Tibial nerve (tissue), 3 donors: ENCODE measurements around a stretch of chr4.

DNA sequence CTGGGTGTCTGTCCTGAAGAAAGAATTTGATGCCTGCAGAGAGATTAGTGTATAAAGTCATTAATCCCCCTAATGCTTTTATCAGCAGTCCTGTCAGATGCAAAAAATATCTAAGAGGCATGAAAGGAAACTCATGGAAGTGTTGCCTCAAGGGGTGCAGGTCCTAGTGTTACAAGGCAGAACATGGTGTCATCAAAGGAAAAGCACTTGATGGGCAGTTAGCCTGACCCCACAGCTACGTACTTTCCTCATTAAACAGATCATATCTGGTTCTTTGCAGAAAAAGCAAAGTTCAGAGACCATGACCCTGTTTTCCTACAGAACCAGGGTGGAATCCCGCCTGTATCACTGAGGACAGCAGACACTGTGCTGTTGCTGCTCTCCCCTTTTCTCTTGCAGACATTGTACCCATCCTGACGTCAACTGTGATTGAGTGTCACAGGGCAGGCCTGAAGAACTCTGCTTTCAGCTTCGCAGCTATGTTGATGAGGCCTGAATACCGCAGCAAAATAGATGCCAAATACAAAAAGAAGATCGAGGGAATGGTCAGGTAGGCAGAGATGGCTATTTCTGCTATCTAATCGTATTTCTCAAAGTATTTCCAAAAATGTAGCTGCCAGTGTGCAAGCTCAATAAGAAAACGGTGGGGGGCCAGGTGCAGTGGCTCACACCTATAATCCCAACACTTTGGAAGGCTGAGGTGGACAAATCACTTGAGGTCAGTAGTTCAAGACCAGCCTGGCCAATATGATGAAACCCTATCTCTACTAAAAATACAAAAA, 91.6 kb downstream of the RFC1 start:
- PRO-cap, result no peak
- RAMPAGE, long total RNA, 3 experiments, result no peak in any of the 3 experiments

- PRO-cap, result no peak
- RAMPAGE, long total RNA, 3 experiments, result no peak in any of the 3 experiments
Measured at GRCh38 chr4:39340941-39341224, 25.3 kb downstream of the RFC1 start.

DNA sequence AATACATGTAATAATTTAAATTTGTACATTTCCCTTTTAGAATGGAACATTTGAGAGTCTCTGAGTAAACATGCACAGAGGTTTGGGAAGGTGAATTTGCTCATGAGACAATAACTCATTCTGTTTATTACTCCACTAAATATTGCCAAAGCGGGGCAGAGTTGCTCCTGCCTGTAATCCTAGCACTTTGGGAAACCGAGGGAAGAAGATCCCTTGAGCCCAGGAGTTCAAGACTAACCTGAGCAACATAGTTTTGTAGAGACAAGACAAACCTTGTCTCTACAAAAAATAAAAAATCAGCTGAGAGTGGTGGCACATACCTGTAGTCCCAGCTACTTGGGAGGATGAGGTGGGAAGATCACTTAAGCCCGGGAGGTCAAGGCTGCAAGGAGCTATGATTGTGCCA, 6.6 kb downstream of the KLB start:
- PRO-cap, result no peak
- RAMPAGE, long total RNA, 3 experiments, result no peak in any of the 3 experiments

DNA sequence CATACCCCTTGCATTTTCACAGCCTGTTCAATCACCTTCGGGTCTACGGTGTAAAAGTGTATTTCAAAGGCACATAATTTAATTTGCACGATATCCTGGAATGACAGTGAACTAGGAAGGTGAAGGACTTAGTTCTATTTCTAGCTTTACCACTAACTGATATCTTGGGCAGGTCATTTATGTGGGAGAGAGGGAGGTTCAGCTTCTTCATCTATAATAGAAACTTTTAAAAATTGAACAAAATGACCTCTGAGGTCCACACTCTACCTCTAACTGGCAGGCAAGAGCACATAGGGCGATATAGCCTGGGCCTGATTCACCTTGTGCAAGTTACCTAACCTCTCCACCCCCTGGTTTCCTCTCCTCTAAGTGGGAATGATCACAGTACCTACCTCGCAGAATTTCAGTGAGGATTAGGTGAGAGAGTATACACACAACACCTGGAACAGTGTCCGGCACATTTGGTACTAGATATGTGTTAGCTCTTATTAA, 15.4 kb downstream of the KLB start:
- PRO-cap, result no peak
- RAMPAGE, long total RNA, 3 experiments, result no peak in any of the 3 experiments

- PRO-cap, result bidirectional peak, plus-strand start at chr4:39527754, minus-strand start at chr4:39527564; unidirectional peak, plus-strand start at chr4:39527925; unidirectional peak, plus-strand start at chr4:39528021
- RAMPAGE, long total RNA, 3 experiments, result start-site peak on the plus strand in 2 of 3 experiments, at chr4:39527709-39528021 at its widest, 22 to 33 reads per replicate
Measured at GRCh38 chr4:39527681-39528548, 676 bp upstream of the UGDH start.

- PRO-cap, result no peak
- RAMPAGE, long total RNA, 3 experiments, result no peak in any of the 3 experiments
Measured at GRCh38 chr4:39563810-39564204, 36.6 kb upstream of the UGDH start.

DNA sequence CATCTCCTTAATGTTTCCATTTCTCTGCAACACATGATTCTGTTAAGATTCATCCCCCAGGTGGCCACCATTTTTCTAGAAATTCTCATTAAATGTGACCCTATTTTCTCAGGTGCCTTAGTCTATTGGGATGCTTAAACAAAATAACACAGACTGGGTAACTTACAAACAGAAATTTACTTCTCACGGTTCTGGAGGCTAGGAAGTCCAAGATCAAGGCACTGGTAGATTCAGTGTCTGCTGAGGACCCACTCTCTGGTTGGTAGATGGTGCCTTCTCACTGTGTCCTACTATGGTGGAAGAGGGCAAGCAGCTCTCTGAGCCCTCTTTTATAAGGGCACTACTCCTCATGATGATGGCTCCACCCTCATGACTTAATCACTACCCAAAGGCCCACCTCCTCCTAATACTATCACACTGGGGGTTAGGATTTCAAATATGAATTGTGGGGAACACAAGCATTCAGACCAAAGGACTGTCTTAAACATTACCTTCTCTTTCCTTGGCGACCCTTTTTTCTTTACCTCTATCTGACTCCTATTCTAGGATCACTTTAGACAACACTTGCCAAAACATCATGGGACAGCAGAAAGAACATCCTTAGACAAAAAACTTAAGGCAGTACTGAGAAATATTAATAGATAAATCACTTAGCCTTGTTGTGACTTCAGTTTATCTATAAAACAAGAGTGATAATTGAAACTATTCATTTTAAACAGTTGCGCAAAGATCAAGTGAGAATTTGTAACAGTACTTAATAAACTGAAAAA, 11.7 kb downstream of the SMIM14 start:
- PRO-cap, result no peak
- RAMPAGE, long total RNA, 3 experiments, result no peak in any of the 3 experiments

- PRO-cap, result no peak
- RAMPAGE, long total RNA, 3 experiments, result no peak in any of the 3 experiments
Measured at GRCh38 chr4:39946176-39946713, 31.5 kb downstream of the PDS5A start.

GRCh38 chr4:40197500-40198794, 1.1 kb downstream of the RHOH start:
- PRO-cap, result no peak
- RAMPAGE, long total RNA, 3 experiments, result no peak in any of the 3 experiments

DNA sequence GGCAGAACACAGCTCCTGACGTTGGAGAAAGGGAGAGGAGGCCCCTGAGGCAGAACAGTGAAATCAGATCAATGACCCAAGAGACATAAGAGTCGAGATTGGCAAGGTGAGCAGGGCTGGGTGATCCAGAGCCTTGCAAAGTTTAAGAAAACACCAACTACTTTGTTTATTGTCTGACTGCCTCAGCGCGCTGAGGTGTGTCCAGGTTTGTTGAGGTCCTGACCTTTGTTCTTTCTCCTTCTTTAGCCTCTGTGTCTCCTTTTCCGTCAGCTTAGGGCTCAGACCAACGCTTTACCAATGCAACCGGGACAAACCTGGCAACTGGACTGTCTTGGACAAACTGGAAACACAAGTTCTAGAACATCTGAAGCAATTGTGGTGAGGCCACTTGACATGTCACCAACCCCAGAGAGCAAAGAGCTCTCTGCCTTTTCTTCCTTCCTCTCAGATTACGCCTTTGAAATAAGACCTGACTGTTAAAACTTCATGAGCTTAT, 28.4 kb downstream of the CHRNA9 start:
- PRO-cap, result no peak
- RAMPAGE, long total RNA, 3 experiments, result no peak in any of the 3 experiments

GRCh38 chr4:40473865-40474592, 138.9 kb downstream of the CHRNA9 start:
- PRO-cap, result no peak
- RAMPAGE, long total RNA, 3 experiments, result no peak in any of the 3 experiments

DNA sequence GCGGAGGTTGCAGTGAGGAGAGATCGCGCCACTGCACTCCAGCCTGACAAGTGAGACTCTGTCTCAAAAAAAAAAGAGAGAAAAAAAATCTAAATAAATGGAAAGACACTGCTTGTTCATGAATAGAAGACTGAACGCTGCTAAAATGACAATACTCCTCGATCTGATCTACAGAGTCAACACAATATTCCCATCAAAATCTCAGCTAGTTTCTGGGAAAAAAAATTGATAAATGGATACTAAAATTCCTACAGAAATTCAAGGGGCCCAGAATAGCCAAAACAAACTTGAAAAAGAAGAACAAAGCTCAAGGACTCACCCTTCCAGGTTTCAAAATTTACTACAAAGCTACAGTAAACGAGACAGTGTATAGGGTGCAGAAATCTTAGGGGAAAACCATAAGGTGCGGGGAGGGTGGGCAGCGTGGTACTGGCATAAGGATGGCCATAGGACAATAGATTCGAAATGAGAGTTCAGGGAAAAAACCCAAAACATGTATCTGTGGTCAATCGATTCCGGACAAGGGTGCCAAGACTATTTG, 138.9 kb downstream of the RBM47 start:
- PRO-cap, result no peak
- RAMPAGE, long total RNA, 3 experiments, result no peak in any of the 3 experiments

DNA sequence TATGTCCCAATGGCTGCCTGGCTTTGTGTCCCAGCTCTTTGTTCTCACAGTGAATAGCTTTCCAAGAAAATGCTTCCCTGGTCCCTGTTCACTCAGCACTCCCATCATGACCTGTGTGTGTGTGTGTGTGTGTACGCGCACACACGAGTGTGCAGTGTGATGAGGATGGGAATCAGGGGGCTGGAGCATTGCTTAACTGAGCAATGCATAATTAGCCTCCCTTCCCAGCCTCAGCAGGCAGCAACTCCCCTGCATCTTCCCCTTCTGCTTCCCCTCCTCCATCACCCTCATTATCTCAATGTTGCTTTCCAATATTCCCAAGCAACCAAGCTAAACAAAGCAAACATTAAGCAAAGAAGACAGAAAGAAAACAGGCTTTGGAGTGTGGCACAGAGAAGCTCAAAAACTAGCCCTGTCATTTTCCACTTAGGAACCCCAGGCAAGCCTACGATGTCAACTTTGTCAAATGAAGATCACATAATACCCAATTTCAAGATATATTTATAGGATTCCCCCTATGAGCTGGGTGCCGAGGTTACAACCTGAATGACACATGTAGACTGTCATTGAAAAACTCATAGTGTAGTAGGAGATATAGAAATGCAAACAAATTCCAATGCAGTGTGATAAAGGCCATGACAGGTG, 136.9 kb downstream of the RBM47 start:
- PRO-cap, result no peak
- RAMPAGE, long total RNA, 3 experiments, result no peak in any of the 3 experiments

- PRO-cap, result no peak
- RAMPAGE, long total RNA, 3 experiments, result no peak in any of the 3 experiments
Measured at GRCh38 chr4:40594068-40595248, 35.2 kb downstream of the RBM47 start.

GRCh38 chr4:41195106-41195775, 19.1 kb downstream of the APBB2 start:
- PRO-cap, result no peak
- RAMPAGE, long total RNA, 3 experiments, result no peak in any of the 3 experiments

GRCh38 chr4:41307482-41308032, 50.8 kb downstream of the UCHL1 start:
- PRO-cap, result no peak
- RAMPAGE, long total RNA, 3 experiments, result no peak in any of the 3 experiments

- PRO-cap, result unidirectional peak, minus-strand start at chr4:41361230
- RAMPAGE, long total RNA, 3 experiments, result no peak in any of the 3 experiments
Measured at GRCh38 chr4:41361176-41361352, 104.3 kb downstream of the UCHL1 start.

DNA sequence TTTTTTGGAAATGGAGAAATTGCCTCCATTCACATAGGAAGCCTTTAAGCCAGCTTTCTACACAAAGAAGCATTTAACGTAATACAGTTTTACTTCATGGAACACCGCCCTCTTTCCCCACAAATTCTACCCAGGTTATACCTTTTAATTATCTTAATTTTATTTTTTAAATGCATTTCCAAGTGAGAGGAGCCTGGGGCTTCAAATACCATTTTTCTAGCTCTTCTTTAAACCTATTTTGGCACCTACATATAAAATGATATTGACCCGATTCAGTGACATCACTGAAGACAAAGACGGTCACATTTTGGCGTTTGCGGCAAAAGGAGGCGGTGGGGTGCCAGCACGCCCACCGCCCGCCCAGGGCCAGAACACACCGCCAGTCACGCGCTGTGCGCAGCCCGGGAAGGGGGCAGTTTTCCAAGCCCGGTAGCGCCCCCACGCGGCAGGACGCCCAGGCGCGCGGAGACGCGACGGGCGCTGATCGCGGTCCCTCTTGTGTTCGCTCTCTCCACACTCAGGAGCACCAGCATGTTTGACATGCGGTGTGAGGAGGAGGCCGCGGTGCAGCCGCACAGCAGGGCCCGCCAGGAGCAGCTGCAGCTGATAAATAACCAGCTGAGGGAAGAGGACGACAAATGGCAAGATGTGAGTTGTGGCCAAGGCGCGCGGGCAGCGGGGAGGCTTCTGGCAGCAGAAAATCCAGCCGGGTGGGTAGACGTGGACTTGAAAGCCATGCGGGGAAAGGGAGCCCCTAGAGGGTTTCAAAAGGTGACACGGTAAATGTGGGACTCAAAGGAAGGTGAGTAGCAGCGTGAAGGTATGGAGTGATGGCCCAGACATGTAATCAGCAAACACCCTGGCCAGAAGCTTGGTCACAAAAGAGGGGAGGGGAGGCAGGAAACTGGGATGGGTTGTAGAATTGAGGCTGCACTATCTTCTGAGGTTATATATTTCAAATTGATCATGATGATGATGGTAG, 104.3 kb downstream of the PHOX2B start:
- PRO-cap, result no peak
- RAMPAGE, long total RNA, 3 experiments, result start-site peak on the plus strand in 3 of 3 experiments, centred at positions 484 to 617 of the sequence, 20 to 126 reads per replicate

- PRO-cap, result no peak
- RAMPAGE, long total RNA, 3 experiments, result no peak in any of the 3 experiments
Measured at GRCh38 chr4:41881234-41881560, 54.0 kb upstream of the TMEM33 start.

DNA sequence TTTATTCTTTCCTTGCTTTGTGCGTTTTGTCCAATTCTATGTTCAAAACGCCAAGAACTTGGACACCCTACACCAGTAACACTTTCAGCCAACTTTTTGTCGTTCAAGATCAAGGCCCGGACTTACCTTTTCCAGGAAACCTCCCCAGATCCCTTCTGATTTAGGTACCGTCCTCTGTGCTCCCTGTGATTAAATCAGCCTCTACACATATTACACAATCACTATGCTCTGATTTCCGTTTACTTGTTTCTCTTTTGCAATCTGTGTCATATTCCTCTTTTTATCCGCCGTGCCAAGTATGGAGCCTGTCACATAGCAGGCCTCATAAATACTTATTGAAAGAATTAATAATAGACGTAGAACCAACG, 765 bp upstream of the TMEM33 start:
- PRO-cap, result no peak
- RAMPAGE, long total RNA, 3 experiments, result start-site peak on the minus strand in 1 of 3 experiments, centred at position 194 of the sequence, 6 reads per replicate